Measurements from ENCODE around the genes PLCL2, SATB1 and SGO1.

DNA sequence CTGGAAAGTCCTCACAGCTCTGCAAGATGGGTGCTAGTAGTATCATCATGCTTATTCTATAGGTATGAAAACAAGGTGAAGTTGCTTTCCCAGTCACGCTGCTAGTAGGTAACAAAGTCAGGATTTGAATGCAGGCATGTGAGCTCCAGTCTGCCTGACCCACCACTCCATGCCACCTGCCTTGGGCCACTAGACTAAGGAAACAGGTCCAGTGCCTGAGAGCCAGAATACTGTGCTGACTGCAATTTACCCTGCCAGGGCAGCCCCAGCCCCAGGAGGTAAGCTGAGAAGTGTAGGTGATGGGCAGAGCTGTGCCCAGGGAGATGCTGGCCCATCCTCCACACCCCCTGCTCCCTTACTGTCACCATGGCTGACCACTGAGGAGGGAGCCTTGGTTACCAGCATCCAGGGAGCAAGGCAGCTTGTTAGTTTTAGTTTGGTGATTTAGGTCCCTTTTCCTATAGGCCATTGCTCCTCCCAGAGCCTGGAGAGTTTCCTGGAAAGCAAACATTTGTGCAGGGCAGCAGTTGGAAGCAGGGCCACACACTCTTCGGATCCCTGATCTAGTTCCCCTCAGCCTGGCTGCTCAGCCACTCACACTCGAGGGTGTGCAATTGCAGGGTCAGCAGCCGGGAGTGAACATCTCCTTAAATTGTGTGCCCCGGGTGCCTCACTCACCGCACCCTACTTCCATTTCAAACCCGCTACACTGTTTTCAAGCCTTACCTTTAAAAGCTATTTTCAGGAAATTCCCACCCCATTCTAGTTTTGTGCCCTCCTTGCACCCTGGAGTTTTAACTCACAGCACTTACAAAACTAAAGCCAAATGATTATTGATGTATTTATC lies 2.0 kb downstream of the GALNT15 start:
- PRO-cap, 10 experiments: no peak in any of the 10 experiments

DNA sequence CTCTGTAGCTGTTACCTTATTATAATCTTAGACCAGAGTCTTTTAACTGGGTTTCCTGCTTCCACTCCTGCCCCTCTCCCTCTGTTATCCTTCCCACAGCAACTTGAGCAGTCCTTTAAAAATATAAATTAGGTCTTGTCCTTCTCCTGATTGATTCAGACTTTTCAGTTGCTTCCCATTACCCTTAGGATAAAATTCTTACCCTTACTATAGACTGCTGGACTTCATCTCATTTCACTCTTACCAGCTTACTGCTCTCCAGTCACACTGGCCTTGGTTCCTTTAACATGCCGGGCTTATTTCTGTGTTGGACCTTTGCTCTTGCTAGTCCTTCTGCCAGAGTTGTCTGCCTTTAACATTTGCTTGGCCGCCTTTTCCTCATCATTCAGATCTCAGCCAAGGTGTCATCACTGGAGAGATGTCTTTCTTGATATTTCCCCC lies 2.2 kb downstream of the OXNAD1 start:
- PRO-cap, 10 experiments: no peak in any of the 10 experiments

DNA sequence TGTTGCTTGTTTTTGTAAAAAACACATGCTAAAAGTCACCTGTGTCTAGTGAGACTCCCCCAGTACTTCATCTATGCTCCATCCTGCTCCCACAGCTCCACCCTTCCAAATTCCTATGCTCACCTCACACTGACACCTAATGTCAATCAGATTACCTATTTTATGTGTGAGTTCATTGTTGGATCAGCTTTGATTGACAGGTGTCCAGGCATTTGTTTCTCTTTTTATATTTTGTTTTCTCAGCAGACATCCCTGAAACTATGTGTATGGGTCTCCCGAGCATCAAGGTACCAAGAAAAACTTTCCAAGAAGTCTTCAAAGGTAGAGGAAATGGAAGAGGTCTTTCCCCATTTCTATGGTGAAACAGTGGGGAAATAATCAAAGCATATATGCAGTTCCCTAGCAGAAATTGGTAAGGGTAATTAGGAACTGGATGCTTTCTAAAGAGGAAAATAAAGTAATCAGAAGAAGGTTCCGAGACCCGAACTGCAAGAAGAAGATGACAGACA lies 13.3 kb downstream of the RFTN1 start:
- PRO-cap, 10 experiments: no peak in any of the 10 experiments

- PRO-cap, 10 experiments: peak in 1 of 10 experiments; most common plus-strand start chr3:16512035 (in 1); most common minus-strand start chr3:16511909 (in 1)
These were observed 1.6 kb downstream of the RFTN1 start for GRCh38 chr3:16511741-16512443.

- PRO-cap, 10 experiments: no peak in any of the 10 experiments
These were observed 83.6 kb upstream of the PLCL2 start for GRCh38 chr3:16801169-16801587.

- PRO-cap, 10 experiments: no peak in any of the 10 experiments
These were observed 35.6 kb upstream of the PLCL2 start for GRCh38 chr3:16849172-16849603.

DNA sequence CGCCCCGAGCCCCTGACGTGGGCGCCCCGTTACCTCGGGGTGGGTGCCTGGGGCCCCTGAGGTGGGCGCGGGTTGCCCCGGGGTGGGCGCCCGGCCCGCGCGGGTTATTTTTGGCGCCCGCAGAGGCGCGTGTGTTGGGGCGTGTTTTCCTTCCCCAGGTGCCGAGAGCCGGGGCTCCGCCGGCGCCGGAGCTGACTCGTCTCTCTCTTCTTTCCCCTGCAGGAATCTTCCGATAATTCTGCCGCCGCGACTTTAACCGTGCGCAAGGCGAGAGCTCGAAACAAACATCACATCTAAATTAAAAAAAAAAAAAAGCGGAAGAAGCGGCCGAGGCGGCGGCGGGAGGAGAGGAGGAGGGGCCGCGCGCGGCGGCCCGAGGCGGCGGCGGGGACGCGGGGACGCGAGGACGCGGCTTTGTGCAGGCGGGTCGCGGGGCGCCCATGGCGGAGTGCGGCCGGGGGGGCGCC lies at the start of gene PLCL2:
PLCL2 (plus strand) TSS at position 356 of the 467 bp plus-strand sequence.
- PRO-cap, 10 experiments: peak in 9 of 10 experiments; most common plus-strand start position 356 of the sequence (in 8); most common minus-strand start position 228 of the sequence (in 5)

- PRO-cap, 10 experiments: no peak in any of the 10 experiments
These were observed 205.4 kb downstream of the PLCL2 start for GRCh38 chr3:17090117-17090645.

DNA sequence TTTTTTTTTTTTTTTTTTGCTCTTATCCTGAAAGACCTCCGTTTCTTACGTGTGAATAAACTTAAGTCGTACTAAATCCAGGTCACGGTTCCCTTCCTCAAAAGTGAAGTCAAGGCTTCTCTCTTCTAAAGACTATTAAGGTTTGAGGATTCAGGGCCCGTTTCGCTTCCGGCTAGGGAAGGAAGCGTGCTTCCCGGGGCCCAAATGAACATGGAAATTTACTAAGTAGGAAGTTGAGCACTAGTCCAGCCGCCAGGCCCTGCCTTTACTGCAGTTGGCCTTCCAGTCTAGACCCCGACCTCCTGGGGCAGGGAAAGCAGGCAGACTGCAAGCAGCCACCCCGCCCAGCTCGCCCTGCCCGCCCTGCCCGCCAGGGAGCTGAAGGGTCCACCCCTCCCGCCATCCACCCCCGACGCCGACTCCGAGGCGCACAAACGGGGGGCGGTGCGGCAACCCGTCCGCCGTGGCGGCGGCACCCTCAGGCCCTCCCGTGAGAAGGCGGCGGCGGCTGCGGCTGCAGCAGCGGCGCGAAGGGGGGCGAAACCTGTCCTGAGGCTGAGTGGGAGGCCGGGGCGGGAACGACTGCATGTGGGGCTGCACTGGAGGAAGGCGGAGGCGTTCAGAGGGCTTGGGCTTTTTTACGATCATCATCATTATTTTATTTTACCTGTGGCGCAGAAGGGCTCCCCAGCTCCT lies 469 bp downstream of the TBC1D5 start:
- PRO-cap, 10 experiments: peak in 8 of 10 experiments; most common plus-strand start position 433 of the sequence (in 6); most common minus-strand start position 420 of the sequence (in 4)

- PRO-cap, 10 experiments: no peak in any of the 10 experiments
These were observed 28.3 kb downstream of the SATB1 start for GRCh38 chr3:18396894-18397185.

DNA sequence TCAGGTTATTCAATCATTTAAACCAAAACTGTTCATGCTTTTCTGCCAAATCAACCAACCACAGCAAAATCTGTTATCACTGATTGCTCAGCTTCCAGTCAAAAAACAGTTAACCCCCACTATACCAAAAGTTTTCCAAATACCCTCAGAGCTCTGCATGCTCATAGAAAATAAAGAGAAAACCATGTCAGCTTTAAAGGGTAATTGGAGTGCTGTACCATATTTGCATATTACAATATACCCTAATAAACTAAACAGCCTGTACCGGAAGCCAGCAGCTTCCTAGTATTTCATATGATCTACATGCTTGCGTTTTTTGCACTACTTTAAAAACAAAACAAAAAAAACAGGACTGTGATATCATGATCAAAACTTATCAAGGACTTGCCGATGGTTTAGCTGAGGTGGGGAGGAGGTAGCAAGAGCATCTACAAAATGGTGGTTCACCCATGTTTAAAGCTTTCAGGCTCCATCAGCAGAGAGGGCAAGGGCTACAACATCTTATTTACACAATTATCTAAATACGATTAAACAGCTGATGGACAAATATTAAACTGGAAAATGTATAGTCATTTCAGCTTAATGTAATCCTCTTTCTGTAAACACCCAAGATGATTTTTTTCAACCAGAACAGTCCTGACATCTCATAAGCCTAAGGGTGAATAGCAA lies 22.6 kb downstream of the SATB1 start:
- PRO-cap, 10 experiments: no peak in any of the 10 experiments

GRCh38 chr3:18424794-18425581 lies at the start of gene SATB1:
Gene SATB1 (minus strand): TSS chr3:18425339.
- PRO-cap, 10 experiments: peak in 8 of 10 experiments; most common plus-strand start chr3:18425542 (in 5); most common minus-strand start chr3:18425314 (in 8)

DNA sequence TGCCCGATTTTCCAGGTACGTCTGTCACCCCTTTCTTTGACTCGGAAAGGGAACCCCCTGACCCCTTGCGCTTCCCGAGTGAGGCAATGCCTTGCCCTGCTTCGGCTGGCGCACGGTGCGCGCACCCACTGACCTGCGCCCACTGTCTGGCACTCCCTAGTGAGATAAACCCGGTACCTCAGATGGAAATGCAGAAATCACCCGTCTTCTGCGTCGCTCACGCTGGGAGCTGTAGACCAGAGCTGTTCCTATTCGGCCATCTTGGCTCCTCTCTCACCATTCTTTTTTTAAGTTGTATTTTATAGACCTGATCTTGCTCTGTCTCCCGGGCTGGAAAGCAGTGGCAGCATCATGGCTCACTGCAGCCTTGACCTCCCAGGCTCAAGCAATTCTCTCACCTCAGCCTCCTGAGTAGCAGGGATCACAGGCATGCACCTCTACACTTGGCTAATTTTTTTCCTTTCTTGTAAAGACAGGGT lies 184.7 kb upstream of the KCNH8 start:
- PRO-cap, 10 experiments: no peak in any of the 10 experiments

- PRO-cap, 10 experiments: no peak in any of the 10 experiments
These were observed 284.4 kb downstream of the KCNH8 start for GRCh38 chr3:19432624-19433107.

GRCh38 chr3:19987440-19987890 lies 24.6 kb downstream of the PP2D1 start:
- PRO-cap, 10 experiments: no peak in any of the 10 experiments

DNA sequence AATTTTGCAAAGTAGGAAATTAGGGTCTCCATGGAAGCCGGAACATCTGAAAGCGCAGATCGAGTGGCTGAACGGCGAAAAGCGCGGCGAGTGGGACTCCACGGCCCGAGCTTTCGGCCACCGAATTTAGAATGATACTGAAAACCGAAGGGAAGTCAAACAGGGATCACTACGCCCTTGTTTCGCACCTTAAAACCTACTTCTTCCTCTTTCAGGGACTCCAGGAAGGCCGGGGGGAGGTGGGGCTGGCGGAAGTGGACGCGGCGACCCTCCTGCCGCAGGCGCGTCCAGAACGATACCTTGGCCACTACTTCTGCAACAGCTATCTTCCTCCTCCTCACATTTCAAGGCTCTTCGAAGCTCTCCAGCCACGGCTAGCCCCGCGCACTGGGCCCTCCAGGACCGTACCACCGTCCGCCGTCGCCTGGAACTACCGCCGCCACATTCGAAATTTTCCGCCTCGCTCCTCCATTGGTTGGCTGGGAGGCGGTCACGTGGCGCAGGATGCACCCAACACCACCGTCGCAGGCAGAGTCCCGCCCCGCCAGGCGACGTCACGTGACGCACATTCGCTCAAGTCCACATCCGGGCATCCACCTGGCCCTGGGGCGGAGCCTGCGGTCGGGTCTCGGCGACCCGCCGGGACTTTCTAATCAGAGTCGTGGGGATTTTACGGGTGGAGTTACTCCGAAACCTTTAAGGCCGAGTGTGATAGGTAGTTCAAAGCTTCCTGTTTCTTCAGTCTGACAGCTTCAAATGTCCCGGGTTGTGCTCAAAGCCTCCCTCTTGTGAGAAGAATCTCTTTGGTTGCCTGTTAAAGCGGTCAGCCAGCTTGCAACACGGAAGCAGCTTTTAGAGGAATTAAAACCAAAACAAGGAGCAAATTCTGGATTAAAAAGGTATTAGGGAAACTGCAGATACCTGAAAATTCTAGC lies at the start of gene SGO1:
SGO1 (minus strand) TSS at position 447 of the 935 bp plus-strand sequence.
- PRO-cap, 10 experiments: peak in 10 of 10 experiments; most common plus-strand start position 611 of the sequence (in 7); most common minus-strand start position 447 of the sequence (in 8)

DNA sequence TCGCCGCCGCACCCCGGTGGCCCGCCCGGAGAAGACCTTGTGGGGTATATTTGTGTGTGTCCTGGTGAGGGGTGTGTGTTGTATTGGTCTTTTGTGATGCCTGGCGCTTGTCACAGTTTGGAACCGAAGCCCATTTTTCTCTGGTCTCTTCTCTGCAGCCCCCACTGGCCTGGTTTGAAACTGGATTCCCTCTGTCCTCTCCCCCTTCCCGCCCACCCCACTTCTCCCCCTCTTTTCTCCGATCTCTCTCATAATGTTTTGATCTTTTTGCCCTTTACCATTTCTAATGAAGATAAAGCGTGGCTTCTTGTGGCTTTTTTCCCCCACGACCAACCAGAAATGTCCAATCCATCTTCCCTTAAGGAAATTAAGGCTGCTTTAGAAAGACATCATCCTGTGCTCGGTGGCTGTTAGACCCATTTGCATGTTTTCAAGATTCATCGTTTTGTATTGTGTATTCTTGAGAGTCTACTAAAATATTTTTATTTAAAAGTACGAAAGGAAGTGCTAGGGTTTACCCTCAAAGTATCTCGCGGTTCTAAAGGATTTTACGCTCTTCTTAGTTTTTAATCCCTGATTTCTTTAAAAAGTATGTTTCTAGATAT lies 905 bp downstream of the UBE2E2 start:
- PRO-cap, 10 experiments: no peak in any of the 10 experiments

GRCh38 chr3:23226284-23227121 lies 23.4 kb downstream of the UBE2E2 start:
- PRO-cap, 10 experiments: no peak in any of the 10 experiments

DNA sequence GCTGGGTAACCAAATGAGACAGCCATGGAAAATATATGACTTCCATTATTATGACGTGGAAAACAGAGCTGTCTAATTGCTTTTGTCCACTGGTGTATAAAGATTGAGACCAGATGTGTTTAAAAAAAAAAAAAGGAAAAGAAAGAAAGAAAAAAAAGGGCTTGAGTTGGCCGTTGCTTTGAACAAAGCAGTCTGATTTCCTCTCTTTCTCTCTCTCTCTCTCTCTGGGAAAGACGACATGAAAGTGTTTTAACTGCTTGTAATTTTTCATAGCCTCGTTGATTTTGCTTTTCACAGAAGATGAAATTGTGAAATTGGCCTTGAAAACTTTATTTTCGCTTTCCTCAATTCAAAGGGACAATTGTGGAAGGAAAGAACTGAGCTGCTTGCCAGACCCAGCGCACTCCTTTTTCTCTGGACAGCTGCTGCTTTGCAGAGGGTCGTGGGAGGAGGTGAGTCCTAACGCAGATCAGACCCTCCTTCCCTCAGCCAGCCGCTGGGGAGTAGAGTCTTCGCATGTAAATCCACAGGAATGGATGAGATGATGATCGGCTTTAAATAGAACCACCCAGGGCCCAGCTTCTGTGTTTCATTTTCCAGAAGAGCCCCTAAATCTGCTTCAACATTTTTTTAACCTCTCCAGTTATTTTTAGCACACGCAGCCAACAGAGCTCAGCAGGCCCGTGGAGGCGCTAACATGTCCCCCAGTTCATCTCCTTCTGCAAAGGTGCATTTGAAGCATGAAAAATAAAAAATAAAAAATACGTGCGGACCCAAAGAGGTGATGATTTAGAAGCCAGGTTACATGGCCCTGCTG lies 42.8 kb upstream of the UBE2E1 start:
- PRO-cap, 10 experiments: no peak in any of the 10 experiments

GRCh38 chr3:23824877-23825868 lies 19.4 kb downstream of the UBE2E1 start:
- PRO-cap, 10 experiments: no peak in any of the 10 experiments